Colonic mucosa (tissue), 1 donor: ENCODE measurements around the genes CBX6 and APOBEC3C.

- PRO-cap = no peak
These were observed 39.5 kb downstream of the KCNJ4 start for GRCh38 chr22:38415338-38416131.

DNA sequence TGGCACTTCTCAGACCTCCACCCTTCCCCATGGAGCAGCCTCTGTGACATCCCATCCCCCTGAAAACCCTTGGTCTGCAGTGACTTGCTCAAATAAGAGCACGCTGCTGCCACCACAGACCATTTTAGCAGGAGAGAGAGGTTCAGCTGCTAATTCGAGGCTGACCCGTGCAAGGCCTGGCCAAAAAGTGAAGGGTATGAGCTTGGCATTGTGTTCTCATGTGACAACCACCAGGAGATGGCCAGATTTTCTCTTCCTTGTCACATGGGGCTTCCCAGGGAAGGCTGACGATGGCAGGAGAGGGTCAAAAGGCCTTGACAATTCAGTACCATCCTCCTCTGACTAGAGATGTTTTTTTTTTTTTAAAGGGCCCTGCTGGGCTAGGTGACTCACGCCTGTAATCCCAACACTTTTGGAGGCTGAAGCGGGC is 23.4 kb downstream of the KCNJ4 start:
- PRO-cap = no peak

GRCh38 chr22:38455325-38456430 is 679 bp upstream of the KCNJ4 start:
- PRO-cap = no peak

GRCh38 chr22:38492835-38493304 is 13.2 kb downstream of the DDX17 start:
- PRO-cap = no peak

GRCh38 chr22:38498233-38498782 is 7.8 kb downstream of the DDX17 start:
- PRO-cap = no peak

- PRO-cap = no peak
These were observed 25.7 kb upstream of the DDX17 start for GRCh38 chr22:38531874-38532217.

GRCh38 chr22:38670764-38671470 is 10.8 kb upstream of the TOMM22 start:
- PRO-cap = no peak

- PRO-cap = no peak
These were observed 3.1 kb downstream of the TOMM22 start for GRCh38 chr22:38684540-38685603.

DNA sequence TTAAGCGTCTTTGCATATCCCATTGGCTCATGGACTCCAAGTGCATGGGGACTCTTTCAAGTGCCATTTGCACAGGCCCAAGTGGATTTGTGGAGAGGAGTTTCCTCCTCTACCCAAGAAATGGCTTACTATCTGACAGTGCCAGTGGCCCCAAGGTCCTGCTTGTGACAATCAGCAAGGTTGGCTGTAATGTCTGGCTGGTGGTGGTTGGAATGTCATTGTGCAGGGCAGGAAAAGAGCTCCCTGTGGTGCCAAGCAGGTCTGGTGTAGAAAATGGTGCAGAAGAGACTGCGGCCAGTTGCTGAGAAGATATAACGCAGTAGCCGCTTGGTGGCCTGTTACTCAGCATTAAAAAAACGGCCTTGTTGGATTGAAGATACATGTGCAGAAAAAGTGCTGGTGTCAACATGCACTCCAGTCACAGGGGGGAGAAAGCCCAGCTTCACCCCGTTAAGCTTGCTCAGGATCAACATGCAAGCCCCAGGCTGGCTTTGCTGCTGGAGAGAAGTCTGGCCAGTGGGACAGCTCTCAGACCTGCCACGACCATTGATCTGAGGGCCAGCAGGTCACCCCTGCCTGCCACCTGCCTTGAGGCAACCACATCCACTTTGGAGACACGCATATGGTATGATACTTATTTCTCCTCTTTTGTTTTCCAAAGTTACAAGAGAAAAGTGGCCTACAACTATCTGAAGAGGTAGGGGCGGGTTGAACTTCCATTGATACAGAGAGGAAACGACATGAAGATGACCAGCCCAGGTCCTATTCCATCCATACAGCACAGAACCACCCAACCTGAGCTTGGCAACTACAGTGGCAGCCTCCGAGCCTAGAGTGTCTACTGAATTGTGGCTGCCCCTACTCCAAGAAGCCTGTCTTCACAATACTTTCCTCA is 4.4 kb downstream of the TOMM22 start:
- PRO-cap = no peak

GRCh38 chr22:38734433-38735273 is 21.1 kb downstream of the SUN2 start:
- PRO-cap = no peak

GRCh38 chr22:38754261-38754834 is 1.4 kb downstream of the SUN2 start:
- PRO-cap = bidirectional peak, plus-strand start at chr22:38754668, minus-strand start at chr22:38754552

GRCh38 chr22:38782262-38783399 is 11.3 kb downstream of the DNAL4 start:
- PRO-cap = no peak

DNA sequence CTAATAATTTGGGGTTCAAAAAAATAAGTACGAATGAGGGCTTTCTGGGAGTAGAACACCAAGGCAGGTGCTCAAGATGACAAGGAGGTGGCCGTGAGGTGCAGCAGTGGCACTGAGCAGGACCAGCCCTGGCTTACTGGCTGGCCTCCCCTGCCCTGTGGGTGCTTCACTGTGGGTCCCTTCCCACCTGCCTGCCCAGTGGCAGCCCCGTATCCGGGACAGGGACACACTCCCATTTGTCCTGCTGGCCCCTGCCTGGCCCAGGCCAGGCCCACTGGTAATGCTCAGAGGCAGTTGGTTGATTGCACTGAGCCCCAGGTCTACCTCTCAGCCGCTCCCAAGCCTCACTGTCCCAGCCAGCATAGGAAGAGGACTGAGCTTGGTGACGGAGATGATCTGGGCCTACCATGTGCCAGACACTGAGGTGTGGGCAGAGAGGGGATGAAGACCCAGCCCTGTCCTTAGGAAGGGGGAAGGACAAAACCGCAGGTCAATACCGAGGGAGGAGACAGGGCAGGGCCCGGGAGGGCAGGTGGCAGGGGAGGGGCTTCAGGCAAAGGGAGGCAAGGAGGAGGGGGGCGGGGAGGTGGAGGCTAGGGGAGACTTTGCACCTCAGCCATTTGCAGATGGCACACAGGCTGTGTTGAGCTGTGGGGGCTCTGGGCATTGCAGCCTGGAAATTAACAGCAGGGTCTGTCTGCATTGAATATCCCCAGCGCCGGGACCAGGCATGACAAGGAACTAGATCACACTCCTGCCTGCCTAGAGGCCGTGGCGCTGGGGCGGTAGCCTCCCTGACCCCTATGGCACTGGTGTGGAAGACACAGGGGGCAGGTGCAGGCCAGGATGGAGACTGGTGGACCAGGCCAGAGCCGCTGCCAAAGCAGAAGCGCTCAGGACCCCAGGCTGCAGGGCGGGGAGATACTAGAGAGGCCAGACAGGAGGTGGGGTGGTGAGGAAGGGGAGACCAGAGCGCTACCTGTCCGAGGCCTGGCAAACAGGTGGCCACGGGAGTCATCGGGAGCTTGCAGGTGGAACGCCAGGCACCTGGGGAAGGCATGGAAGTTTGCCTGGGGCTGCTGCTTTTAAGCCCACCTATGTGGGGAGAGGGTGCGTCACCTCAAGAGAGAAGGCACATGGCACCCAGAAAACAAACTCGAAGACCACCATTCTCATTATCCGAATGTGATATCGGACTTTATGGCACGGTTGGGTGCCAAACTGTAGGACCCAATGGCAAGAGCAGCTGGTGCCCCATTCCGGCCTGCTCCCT is 11.7 kb downstream of the CBX6 start:
- PRO-cap = no peak

DNA sequence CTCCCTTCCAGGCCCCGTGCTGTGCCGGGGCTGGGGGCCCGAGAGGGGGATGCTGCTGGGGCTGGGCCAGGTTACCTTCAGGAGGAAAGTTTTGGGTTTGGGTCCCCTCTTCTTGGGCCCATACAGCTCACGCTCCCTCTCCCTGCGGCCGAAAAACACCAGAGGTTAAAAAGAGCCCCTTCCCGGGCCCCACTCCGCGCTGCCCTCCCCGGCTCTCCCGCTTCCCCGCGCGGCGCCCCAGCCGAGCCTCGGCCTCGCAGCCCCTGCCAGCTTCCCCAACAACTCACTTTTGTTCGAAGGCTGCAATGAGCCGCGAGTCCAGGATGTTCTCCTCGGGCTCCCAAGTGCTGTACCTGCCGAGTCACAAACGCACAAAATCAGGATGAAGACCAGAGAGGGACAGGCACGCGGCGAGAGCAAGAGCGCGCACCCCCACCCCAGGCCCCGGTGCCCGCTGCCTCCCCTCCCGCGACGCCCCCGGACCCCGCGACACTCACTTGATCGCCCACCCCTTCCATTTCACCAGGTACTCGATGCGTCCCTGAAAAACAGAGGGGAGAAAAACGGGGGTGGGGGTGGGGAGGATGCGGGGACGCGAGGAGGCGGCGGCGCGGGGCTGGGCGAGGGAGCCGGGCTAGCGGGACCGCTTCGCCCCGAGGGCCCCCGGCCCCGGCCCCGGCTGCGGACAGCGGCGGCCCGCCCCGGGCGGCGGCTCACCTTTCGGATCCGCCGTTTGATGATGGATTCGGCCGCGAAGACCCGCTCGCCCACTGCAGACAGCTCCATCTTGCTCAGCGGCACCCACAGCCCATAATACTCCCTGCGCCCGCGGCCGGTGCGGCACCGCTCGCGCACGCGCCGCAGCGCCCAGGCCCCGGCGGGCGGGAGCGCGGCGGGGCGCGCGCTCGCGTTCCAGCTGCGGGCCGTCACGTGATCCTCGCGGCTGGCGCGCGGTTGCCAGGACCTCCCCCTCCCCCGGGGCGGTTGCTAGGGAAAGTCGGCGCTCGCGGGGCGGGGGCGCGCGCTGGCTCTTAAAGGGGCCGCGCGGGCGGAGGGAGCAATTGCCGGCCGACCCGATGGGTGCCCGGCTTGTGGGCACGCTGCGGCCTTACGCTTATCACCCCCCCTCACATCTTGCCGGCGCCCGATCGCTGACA is at the start of gene CBX6:
Gene CBX6, minus strand, starts transcription at position 812 of the 1,157 bp plus-strand sequence.
- PRO-cap = bidirectional peak, plus-strand start at position 1,060 of the sequence, minus-strand start at position 812 of the sequence

GRCh38 chr22:38934812-38935390 is 22.5 kb upstream of the APOBEC3A start:
- PRO-cap = unidirectional peak, plus-strand start at chr22:38935333

DNA sequence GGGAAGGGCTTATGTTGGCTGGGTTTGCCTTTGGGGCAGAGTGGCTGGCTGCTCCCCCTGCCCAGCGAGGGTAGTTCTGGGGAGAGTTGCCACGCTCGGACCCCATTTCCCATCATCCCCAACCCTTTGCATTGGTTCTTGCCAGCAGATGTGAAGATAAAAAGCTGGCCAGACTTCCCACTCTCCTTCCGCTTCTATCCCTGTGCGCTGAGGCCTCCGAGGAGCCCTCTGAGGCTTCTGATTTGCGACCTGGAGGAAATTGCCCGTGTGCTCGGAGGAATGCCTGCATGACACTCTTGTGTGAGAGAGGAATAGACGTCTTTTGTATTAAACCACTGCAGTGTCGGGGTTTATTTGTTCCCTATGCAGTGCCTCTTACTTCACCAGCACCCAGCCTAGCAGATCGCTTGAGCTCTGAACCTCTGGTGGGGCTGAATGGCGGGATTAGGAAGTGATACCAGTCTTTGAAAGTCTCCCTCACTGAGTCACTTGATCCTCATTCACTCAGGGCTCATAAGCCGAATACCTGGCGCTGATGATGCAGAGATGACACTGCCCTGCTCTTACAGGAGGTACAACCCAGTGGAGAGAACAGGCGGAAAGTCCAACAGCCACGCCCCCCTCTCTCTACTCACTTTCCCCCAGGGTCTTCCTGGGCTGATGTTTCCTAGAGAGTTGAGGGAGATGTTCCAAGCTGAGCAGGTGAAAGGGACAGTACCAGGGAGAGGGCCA is 10.3 kb upstream of the APOBEC3A start:
- PRO-cap = no peak

GRCh38 chr22:38966243-38966442 is 8.7 kb downstream of the APOBEC3A start:
- PRO-cap = no peak

DNA sequence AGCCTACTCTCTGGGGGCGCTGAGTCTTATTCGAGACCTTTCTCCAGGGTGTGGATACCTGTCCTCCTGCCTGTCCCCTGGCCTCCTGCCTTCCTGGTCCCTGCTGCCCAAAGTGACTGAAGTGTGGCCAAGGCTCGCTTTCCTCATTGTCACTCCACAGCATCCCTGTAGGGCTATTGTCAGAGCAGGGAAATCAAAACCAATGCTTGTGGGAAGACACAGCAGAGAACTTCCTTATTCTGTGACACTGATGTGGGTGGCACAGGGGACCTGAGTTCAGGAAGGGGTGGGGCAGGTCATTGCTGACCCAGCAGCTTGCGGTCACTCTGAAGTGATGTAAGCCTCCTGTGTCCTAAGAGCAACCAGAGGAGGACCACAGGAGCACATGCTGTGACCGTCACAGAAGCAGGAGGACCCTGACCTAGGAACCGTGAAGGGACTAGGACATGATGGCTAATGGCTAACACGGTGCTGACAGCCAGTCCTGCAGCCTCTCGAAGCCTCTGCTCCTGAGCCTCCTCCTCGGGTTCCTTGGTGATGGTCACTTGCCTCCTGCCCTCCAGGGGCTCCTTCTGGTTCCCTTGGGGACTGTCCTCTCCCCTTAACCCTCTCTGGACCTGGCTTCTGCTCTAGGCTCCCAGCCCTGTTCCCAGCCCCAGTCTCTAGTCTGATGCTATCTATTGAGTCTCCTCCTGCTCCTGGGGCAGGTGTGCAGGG is 10.4 kb downstream of the APOBEC3A start:
- PRO-cap = no peak

DNA sequence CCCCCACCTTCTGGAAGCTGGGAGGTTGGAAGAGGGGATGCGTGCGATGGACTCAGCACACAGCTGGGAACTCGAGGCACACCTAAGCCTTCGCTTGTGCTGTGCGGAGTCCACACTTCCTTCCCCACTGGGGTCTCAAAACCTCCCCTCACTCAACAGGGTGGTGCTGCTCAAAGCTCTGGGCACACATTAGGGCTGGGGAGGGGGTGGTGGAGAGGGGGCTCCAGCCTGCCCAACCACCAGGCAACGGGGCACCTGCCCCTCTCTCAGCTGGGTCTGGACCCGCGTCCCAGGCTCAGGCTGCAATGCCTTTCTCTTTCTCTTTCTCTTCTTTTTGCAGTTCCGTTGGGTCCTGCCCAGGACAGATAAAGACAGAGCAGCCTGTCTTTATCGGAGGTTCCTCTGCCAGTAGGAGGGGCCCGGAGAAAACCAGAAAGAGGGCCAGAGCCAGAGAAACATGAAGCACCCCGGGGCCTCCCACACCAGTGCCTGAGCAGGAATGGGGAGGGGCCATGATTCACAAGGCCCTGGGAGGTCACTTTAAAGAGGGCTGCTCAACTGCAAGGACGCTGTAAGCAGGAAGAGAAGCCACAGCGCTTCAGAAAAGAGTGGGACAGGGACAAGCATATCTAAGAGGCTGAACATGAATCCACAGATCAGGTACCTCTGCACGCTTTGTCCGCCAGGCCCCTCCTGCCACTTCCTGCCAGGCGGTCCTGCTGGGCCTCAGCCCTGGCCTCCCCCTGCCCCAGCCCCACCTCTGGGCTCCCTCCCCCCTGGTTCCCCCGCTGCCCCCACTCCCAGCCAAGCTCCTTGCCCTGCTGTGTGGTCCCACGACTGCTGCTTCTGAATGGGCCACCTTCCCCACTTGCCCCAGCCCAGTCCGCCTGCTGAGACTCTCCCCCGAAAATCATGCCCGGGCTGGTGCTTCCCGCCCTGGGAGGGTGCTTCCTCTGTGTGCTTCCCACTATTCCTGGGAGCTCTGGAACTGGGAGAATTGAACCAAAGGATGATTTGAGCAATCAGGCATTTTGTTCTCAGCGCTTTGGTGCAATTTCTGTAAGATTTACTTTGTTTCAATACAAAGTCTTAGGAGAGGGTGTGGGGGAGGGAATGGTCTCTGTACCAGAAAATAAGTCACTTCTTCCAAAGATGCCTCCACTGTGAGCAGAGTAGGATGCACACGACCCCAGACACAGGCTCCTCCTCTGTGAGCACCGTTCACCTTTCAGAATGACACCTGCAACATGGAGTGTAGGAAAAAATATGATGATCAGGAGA is at the start of gene APOBEC3C:
Gene APOBEC3C, plus strand, starts transcription at position 538 of the 1,281 bp plus-strand sequence.
- PRO-cap = bidirectional peak, plus-strand start at position 572 of the sequence, minus-strand start at position 307 of the sequence

- PRO-cap = unidirectional peak, minus-strand start at chr22:39174734
These were observed 22.3 kb upstream of the CBX7 start for GRCh38 chr22:39174655-39175233.